Left ventricle myocardium (tissue), 1 donor: Measurements from ENCODE around the genes POU3F2 and LIN28B.

- PRO-cap = no peak
These were observed 1.9 kb downstream of the KLHL32 start for GRCh38 chr6:96926368-96926984.

DNA sequence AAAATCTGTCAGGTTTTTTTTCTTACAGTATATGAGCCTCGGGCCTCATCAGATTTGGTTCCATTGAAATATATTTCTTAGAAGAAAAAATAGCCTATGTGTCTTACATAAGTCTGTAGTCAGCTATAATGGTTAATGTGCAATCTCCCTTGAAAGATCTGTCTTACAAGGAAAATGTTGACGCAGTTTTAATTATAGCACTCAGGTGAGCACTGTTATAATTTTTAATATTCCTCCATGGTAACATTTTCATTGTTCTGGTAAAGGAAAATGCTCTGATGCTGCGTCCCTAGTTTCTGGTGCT, 178.5 kb downstream of the MMS22L start:
- PRO-cap = no peak

- PRO-cap = no peak
These were observed at the start of gene POU3F2 for GRCh38 chr6:98834438-98835589. Gene POU3F2 (plus strand): TSS chr6:98834574.

DNA sequence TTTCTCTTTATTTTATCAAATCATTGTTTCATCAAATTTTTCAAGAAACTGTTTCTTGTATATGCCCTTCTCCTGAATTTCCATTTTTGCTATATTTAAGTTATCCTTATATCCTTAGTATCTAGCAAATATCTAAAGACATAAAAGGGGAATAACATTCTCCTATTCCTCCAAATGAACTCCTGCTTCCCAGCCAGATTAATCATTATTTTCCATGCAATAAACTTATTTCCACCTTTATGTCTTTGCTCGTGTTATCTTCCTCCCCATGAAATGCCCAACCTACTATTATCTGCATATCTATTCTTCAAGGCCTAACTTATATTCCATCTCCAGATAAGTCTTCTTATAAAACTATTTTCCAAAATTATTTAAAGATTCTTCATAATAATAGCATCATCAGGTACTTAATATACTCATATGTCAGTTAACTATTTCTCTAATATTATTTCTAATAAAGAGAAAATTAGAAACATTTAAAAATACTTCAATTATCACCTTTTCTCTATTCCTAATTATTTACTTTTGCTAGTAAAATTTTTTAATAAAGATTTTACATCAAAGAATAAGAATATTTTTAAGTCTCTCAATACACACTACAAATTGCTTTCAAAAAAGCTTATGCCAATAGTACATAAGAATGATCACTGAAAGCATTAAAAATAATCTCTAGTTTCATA, 29.4 kb downstream of the FBXL4 start:
- PRO-cap = no peak

GRCh38 chr6:99426329-99426816, 1.3 kb upstream of the PNISR start:
- PRO-cap = no peak

DNA sequence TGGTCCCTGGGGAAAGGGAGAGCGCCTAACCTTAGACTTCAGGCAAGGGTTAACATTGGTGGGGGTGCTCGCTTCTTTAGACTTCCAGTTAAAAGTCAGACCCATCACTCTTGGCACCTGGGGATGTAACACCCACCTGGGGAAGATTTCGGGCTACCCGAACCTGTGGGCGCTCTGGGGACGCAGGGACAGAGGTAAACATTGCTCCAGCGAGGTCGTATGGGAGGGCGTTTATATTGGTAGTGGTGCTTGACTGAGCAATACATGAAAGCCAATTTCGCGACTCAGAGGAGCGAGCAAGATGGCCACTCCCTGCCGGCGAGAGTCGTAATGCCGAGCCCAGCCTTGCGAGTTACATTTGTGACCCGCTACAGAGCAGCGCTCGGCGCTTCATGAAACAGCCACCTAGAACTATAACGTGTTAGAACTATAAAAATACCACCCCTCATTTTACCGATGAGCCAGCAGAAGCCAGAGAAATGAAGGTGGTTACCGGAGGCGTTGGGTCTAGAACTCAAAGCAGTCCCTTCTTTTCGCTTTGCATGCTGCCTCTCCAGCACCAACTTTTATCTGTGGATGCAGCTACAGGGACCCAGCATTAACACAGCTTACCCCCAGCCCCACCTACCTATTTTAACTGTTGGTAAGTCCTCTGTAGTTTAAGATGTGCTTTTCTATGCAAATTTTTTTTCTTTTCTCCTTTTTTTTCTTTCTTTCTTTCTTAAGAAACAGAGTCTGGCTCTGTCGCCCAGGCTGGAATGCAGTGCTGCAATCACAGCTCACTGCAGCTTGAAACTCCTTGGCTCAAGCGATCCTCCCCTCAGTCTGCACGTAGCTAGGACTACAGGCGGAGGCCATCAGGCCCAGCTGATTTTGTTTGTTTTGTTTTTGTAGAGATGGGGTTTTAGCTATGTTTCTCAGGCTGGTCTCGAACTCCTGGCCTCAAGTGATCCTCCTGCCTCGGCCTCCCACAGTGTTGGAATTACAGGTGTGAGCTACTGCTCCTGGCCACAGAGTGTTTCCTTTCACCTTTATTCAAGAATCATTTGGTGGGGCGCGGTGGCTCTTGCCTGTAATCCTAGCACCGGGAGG, 655 bp downstream of the TSTD3 start:
- PRO-cap = no peak

DNA sequence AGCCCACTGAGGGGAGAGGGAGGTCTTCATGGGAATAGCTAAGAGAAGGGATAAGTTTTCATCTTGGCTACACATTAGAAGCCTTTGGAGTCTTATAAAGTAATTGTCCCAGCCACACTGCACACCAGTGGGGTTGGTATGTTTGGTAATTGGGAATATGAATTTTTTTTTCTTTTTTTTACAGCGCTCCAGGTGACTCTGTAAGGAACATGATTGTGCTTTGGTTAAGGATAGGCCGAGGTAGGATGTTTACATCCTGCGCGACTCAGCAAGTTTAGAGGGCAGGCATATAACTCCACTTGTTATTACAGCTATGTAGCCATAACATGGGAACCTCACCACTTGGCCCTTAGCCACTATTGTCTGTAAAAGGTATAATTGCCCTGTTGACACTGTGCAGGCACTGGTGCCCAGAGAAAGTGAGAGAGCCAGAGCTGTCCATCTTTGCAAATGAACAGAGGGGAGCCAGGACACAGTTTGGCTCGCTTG, 172.9 kb downstream of the MCHR2 start:
- PRO-cap = no peak

GRCh38 chr6:100851693-100852338, 29.3 kb downstream of the ASCC3 start:
- PRO-cap = no peak

DNA sequence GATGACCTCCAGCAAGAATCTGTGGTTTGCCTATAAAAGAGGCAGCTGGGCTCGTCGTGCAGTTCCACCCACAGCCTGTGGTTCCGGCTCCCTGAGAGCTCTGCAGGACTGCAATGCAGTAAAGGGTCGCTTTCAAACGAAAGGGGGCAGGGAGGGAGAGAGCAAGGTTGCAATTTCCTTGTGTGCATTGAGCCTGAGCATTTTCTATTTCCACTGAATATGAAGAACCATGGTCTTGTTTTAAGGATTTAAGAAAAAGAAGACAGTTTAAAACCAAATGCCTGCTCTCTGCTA, 236.6 kb downstream of the HACE1 start:
- PRO-cap = no peak

- PRO-cap = no peak
These were observed 15.1 kb upstream of the LIN28B start for GRCh38 chr6:104941819-104942150.

DNA sequence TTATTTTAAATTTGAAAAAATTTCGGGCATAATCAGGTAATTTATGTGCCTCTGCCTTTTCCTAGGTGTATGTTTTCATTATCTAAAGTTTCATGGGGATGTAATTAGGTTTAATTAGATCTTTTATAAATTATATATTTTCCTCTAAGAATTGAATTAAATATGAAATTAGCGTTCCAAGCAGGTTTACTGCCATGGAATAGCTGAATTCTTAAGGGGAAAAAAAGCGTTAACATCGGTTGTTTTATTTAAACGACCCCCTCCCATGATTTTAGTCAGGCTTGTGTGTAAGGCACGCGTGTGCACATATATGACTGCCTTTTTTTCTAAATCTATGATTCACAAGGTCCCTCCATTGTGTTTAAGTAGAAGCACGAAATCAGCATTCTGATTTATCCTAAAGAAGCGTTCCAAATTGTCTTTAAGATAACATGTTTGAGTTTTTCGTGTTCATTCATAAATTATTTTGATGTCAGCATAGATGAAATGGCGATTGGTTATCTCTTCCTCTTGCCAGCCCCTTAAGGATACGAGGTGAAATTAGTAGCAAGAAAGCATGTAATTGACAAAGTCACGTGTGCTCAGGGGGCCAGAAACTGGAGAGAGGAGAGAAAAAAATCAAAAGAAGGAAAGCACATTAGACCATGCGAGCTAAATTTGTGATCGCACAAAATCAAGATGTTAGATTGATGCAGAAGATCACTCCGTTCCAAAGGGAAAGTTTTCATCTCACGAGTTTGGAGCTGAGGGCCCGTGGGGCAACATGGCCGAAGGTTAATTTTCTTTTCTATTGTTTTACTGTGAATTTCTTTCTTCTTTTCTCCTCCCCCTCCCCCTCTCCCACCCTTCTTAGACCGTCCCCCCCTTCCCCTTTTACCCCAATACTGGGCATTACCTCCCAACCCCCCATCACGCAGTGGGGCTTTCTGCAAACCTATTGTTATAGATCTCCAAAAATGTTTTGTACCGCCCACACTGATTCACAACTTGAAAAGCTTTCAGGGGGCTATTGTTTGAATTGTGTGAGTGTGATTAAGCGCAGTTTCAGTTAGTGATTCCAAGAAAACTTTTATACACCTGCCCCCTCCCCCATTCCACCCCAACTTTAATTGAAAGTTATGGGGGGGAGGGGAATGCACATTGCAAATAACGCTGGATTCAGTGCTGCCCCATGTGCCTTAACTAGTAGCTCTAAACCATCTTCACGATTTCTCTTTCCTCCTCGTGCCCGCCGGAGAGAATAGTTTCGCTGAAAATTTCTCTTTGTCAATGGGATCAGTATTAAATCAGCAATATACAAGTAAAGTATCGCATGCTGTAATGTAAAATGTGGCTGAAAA, at the start of gene LIN28B:
LIN28B (plus strand) TSS at position 620 of the 1,340 bp plus-strand sequence.
- PRO-cap = no peak

DNA sequence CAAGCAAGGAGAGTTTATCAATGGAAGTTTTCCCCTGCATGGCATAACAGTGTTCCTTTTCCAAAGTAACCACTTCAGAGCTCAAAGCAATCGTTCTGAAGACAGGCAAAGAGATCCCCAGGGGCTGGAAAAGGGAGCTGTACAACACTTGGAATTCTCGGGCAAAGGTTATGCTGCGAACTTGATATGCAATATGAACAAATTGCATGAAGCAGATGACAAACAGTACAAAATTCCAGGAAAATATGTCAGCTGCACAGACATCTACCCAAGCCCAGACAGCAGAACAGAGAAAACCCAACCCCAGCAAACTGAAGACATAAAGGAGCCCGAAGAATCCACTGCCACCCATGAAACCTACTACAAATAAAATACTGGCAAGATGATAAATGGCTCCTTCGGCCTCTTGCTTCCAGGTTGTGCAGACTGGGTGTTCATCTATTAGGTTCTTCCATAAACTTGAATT, 18.3 kb downstream of the POPDC3 start:
- PRO-cap = unidirectional peak, minus-strand start at position 162 of the sequence

DNA sequence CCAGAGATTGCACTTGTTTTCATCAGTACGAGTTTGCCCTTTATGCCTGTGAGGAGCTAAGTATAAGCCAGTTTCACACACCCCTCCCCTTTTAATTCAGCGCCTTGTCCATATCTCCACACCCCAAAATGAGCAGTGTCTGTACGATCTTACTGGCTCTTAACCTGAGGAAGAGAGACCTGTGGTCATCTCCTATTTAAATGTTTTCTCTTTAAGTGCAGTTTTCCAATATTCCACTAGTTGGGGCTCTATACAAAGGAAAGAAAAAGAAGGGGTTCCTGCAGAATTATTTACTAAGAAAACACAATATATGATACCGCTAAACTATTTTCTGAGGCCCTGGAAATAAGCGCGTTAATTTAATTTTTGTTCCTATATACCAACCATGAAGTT, 81.8 kb upstream of the PREP start:
- PRO-cap = no peak

- PRO-cap = no peak
These were observed 293.1 kb upstream of the PRDM1 start for GRCh38 chr6:105793008-105793537.

DNA sequence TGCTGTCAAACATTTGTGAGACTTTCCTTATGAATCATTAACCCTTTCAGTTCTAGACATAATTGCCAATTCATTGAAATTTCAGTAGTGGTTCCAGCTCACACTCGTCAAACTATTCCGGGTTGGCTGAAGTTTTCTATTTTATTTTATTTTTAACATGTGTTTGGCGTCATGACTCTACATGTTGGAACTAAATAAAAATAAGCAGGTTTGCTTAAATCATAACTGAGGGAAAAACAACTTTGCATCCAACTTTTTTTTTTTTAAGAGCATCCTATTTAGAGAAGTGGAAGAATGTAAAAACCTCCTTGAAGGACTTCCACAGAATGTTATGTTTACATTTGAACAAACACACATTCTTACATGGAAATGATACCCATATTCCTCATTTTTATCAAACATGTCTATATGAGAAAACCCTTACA, 609 bp downstream of the PRDM1 start:
- PRO-cap = no peak

DNA sequence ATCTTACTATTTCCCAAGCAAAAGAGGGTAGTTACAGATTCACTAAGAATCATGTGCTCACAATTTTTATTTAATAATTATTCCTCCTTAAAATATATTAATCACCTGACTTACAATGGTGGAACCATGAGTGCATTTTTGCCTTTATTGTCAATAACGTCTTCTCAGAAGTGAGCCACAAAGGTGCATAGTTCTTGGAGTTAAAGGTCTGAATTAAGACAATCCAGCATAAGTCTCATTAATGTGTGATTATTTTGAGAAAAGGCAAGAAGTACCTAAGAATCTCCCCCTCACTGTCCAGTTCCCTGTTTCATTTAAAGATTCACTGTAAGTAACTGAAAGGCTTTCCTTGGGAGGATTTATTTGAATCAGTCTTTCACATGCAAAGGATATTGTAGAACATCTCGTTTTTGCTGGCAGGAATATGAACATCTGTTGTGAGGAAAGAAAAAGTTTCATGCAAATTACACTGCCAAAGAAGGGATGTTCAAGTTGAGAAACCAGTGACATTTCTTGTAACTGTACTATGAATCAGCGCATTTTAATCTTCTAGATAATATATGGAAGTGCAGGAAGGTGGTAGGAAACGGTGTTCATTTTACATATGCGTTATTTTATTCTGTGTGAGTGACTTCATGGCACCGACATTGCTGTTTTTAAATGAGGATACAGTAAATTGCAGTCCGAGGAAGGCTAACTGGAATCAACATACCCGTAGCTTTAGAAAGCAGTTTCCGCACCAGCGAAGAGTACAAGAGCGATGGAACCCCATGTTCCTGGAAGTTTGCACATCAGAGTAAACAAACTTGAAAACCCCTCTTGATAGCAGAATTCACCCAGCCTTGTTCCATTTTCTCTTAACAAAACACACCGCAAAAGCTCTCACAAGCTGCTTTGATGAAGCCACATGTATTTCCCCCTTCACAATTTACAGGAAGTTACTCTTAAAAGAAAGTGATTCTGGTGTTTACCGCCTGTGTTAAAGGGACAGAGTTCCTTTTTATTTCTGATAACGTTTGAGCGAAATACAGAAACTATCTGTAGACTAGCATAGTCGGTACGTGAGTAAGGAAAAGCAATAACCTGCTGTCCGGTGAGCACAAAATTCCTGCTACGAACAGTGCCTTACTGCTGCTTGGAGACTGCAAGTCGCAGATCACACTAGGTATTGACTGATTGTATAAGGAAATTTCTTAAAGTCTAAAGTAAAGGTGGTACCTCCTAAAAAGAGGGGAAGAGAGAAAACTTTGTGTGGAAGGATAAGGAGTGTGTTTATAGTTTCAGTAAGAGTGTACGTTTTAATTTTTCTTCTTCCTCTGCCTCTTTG, 11.4 kb downstream of the PRDM1 start:
- PRO-cap = no peak

DNA sequence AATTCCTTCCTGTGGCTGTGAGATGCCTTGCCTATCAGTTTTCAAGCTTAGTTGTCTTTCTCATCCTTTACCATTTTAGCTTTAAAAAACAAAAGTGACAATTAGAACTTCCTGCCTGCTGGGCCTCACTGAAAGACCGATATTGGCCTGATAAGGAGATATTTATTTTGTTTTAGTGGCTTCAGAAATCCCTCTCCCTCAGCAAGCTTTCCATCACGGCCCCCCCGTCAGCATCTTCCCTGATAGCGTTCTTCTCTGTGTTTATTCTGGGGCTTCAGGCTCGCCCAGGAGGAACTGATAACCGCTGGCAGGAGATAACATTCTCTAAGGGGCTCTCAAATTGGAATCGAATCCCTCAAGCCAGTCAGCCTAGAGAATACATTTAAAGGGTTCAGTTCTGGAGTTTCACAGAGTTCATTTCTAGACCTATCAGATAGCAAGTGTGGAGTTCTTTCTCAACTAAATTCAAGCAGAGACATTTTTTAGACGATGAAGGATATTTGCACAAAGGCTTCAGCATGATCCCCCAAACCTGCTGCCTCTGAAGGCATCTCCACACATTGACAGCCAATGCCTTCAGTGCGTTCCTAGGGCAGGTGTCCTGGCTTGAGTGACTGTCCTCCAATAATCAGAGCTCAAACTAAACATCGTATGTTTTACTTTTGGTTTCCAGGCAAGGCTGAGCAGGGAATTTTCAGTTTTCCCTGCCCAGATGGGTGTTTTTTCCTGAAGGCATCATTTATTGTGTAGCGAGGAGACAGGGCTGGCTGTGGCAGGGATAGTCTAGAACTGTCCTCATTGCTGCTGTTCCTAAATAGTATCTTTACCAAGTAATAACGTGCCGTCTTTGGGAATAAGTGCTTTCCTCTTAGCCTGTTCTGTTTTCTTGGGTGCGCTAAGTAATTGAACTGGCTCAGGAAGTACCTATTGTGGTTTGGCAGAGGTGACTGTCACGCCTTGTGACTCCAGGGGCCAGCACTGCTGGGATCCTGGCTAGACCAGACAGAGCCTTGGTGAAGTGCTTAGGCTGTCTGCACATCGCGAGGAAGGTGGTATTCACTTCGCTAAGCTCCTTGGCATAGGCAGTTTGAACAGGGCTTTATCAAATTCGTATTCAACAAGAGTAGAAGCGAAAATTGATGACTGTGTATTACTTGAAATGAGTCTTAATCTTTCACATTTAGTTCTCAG, 17.2 kb downstream of the PRDM1 start:
- PRO-cap = no peak

DNA sequence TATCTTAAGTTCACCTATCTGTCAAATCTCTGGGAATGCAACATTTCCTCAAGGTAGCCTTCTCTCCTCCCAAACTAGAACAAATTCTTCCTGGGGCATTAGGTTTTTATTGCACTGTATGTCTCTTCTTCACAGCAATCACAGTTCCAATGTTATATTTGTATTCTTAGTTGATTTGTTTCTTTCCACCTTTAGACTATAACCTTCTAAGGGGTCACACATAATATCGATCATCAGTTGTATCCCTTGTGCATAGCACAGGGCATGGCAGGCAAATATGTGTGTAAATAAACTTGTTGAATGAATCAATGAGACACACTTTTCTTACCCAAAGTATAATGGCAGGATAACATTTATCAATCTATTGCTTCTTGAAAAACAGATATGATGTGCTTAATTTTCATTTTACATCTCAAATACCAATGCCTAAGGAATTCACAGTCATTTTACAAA, 81.0 kb downstream of the ATG5 start:
- PRO-cap = no peak

DNA sequence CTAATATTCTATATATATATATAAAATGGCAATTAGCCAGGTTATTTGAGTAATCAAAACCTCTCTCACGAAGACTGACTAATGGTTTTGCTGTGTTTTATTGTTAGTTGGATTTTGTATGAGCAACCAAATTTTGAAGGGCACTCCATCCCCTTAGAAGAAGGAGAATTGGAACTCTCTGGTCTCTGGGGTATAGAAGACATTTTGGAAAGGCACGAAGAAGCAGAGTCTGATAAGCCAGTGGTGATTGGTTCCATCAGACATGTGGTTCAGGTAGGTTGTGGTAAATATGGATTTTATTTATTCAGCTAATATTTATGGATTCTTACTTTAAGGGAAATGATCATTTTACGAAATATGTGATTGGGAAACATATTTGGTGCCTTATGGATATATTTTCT, 102.1 kb downstream of the RTN4IP1 start:
- PRO-cap = no peak

DNA sequence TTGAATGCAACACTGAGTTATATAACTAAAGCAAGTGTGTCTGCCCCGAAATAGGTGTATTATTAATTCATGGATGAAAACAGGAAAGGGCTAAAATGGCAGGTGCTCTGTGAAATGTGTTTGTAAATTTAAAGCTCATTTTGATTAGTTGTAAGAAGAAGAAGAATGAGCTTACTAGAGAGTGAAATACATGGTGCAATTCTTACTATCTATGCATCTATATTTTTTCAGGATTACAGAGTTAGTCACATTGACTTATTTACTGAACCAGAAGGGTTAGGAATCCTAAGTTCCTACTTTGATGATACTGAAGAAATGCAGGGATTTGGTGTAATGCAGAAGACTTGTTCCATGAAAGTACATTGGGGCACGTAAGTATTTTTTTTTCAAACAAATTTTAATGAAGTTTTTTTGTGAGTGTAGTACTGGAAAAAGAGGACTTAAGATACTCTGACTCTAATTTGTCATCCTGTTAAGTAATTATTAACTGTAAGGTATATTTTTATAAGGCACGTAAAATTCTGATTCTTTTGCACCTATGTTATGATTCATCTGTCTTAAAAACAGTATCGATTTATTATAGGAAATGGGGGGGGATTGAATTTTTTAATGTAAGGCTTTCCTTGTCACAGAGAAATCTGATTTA, 99.2 kb downstream of the RTN4IP1 start:
- PRO-cap = no peak